ENCODE measurements around the genes RAB3GAP1, CXCR4 and SPOPL.

- PRO-cap: bidirectional peak, plus-strand start at chr2:135052293, minus-strand start at chr2:135052077
Measured at GRCh38 chr2:135051941-135052436, at the start of gene RAB3GAP1. RAB3GAP1 (plus strand) TSS chr2:135052292.

DNA sequence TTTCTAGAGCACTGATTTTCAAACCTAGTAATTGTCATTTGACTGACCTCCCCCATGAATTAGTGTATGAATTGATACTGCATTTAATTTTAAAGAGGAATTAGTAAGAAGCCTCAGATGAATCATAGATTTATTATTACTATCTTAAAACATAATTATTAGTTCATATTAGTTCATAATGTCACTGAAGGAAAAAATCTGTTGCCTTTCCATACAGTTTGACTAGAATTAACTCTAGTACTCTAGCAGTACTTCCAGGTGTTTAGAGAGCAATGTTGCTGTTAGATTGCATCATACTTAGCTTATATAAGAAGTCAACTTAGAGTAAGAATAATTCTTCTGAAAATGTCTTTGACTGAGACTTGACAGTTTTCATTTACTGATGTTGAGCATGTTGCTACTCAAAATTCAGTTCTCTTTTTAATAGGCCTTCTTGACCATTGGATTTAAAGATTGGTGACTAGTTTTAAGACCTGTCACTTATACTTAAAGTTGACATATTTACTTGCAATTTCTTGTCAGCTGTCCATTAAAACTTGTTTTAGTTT is 4.7 kb downstream of the RAB3GAP1 start:
- PRO-cap: no peak

DNA sequence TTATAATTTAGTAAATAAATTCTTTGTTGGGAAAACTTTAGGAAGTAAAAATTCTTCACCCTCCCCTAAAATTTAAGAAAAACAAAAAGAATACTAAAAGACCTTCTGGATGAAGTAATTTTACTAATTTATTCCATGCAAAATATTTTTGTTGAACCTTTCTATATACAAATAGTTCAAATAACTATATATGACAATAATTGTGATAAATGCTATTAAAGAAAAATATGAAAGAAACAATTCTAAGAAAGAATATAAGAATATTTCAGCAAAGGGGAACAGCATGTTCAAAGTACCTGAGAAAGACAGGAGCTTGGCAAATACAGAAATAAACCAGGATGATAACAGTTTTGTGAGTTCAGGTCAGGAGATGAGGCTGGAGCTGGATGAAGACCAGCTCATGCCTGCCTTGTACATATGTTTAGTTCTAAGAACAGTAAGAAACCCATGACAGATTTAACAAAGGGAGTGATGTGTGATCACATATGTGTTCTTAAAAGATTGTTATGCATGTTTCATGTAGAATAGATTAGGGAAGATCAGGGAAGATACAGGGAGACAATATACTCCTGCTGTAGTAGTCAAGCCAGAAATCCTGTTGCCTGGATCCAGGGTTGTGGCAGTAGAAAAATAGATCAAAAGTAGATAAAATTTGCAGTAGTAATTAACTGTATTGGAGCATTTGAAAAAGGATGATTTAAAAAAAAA is 98.2 kb downstream of the R3HDM1 start:
- PRO-cap: no peak

DNA sequence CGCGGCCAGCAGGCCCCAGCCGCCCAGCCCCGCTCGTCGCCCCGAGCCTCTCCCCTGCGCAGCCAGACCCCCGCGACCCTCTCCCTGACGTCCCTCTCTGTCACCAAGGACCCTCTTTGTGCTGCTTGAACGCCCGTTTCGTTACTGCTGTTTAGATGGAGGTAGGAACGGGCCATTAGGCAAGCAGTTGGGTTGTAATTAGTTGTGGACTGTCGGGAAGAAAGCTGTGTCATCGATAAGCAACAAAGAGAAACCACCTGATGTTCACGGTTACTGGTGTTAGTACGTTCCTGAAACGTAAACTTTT is 732 bp downstream of the UBXN4 start:
- PRO-cap: bidirectional peak, plus-strand start at position 195 of the sequence, minus-strand start at position 211 of the sequence

DNA sequence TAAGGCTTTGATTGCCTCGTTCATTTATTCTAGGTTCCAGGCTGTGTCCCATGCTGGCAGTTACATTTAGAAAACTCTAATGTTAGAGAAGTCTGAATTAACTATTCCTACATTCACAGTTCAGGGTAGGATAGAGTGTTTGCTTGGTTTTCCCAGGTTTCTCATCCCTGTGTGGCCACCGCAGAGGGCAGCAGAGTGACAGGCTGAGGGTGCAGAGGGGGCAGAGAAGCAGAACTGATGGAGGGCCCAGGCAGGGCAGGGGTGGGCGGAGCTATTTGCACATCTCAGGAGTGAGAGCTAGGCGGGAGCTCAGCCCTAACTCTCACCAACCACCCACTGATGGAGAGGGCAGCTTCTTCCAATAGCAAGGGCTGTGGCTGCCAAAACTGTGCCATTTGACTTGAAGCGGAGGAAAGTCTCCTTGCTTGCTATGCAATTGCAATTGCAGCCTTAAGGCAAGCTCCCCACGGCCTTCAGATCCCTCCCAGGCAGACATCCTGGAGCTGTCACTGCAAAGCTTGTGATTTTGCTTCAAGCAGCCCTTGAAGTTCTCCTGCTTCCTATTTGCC is 11.9 kb upstream of the DARS1 start:
- PRO-cap: no peak

DNA sequence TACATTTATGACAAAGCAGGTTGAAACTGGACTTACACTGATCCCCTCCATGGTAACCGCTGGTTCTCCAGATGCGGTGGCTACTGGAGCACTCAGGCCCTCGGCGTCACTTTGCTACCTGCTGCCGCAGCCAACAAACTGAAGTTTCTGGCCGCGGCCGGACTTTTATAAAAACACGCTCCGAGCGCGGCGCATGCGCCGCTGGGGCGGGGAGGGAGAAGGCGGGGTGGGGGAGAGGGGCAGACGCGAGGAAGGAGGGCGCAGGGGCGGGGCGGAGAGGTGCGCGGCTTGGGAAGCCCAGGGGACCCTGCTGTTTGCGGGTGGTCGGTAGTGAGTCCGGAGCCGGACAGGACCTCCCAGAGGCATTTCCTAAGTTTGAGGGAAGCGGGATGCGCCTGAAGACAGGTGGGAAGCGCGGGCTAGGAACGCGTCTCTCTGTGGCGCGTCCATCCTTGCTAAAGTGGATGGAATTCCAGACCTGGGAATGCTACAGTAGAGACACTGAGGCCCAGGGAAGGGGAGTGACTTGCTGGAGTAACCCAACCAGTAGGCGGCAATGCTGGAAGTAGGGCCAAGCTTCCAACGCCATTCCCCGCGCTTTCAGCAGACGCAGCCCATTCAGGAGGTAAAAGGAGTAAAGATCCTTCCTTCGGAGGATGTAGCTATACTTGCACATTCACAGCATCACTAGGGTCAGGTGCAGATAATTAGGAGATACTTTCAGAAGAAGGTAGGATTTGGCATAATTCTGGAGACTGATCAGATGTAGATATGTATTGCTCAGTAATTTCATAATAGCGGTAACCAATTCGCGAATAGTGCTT is at the start of gene CXCR4:
TSS of gene CXCR4 (minus strand) at position 140 of the 824 bp plus-strand sequence.
- PRO-cap: bidirectional peak, plus-strand start at position 310 of the sequence, minus-strand start at position 140 of the sequence; bidirectional peak, plus-strand start at position 673 of the sequence, minus-strand start at position 636 of the sequence

GRCh38 chr2:136118834-136119946 is 1.2 kb upstream of the CXCR4 start:
- PRO-cap: bidirectional peak, plus-strand start at chr2:136119011, minus-strand start at chr2:136118923; bidirectional peak, plus-strand start at chr2:136119393, minus-strand start at chr2:136119177

DNA sequence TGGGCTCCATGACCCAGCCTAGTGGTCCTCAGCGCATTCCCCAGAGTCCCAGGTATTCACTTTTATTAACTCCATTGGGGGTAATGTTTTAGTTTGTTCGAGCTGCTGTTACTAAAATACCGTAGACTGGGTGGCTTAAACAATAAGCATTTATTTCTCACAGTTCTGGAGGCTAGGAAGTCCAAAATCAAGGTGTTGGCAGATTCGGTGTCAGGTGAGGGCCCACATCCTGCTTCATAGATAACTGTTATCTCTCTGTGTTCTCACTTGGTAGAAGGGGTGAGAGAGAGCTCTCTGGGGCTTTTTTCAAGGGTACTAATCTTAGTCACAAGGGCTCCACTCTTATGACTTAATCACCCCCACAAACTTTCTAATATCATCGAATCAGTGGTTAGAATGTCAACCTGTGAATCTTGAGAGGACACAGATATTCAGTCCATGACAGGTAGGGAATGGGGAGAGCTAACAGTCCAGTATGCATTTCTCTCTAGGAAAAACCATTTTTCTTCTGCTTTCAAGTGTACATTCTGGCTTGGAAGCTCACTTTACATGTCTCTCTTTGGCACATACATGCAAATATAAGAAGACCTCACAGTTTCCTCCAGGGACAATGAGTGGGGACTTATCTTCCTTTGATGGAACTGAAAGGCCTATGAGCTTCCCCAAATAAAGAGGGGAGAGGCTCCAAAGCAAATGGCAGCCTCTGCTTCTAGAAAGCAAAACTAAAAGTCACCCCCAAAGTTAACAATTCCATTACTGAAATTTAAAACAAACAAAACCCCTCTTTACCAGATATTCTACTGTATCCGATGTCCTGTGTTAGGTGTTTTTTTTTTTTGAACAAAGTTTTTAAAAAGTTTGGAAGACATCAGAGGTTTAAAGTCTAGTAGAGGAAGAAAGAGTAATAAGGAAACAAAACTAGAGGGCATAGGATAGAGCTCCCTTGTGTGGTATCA is 95.0 kb upstream of the CXCR4 start:
- PRO-cap: unidirectional peak, plus-strand start at position 434 of the sequence

GRCh38 chr2:137952889-137953120 is 11.5 kb upstream of the HNMT start:
- PRO-cap: no peak

GRCh38 chr2:137975271-137975849 is 11.1 kb downstream of the HNMT start:
- PRO-cap: no peak

DNA sequence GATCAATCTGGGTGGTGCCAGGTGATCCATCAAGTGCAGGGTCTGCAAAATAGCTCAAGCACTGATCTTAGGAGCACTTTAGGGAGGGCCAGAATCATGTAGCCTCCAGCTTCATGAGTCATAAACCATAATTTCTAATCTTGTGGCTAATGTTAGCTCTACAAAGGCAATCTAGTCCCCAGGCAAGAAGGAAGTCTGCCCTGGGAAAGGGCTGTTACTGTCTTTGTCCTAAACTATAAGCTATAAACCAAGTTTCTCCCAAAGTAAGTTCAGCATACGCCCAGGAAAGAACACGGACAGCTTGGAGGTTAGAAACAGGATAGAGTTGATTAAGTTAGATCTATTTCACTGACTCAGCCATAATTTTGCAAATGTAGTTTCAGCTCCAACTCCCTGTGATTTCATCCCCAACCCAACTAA is 227.0 kb upstream of the SPOPL start:
- PRO-cap: no peak

DNA sequence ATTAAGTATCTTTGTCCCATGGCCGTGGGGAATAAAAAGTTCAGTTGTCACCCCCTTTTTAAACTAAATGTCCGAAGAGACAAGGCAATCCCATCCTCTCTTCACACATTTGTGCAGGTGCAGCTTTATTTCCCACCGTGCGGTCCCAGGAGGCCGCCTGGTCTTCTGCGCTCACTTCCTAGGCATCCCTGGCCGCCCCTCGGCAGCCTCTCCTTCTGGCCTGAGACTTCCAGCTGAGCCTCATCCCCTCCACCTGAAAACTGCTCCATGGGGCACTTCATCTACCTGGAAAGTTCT is 588 bp upstream of the SPOPL start:
- PRO-cap: no peak

- PRO-cap: bidirectional peak, plus-strand start at chr2:138501826, minus-strand start at chr2:138501695; unidirectional peak, minus-strand start at chr2:138502253
Measured at GRCh38 chr2:138501331-138502394, at the start of gene SPOPL. SPOPL (plus strand) TSS chr2:138501770.

GRCh38 chr2:138502800-138503076 is 1.2 kb downstream of the SPOPL start:
- PRO-cap: no peak

DNA sequence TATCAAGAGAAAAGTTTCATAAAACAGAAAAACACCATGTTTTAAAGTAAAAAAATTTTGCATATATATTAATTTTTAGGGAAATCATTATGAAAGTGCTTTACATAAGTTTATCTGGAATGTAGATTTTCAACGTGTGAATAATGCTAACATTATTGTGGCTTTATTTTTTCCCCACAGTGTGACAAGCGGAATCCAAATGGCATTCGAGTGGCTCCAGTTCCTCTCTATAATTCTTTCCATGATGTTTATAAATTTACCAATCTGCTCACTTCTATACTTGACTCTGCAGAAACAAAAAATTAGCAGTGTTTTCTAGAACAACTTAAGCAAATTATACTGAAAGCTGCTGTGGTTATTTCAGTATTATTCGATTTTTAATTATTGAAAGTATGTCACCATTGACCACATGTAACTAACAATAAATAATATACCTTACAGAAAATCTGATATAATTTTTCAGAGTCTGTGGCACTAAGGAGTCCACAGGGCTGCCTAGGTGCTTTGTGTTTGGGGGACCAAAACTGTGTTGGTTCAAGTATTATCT is 87.3 kb upstream of the ARHGAP15 start:
- PRO-cap: no peak

- PRO-cap: no peak
Measured at GRCh38 chr2:143132160-143132794, 3.1 kb downstream of the ARHGAP15 start.

DNA sequence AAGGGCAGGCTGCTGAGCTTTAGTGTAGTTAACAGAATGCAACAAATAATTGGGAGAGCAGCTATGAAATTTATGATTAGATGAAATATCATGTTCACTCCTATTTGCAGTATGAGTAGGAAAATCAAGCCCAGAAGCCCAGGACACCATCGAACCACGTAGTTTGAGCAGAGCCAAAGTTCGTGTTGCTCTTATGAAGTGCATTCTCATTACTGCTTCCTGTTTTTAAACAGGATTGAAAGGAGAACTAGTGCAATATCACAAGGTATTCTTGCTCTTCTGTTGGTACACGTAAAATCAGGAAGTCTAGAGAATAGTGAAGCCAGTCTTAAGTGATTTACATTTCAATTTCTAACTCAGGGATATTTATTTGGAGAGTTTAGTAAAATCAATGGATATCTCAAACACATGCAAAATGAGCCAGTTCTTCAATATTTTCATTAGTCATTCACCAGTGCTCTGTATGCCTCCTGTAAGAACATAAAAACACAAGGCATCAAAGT is 21.1 kb downstream of the ARHGAP15 start:
- PRO-cap: no peak

GRCh38 chr2:143247044-143247453 is 117.8 kb downstream of the ARHGAP15 start:
- PRO-cap: unidirectional peak, plus-strand start at chr2:143247316; unidirectional peak, plus-strand start at chr2:143247353

- PRO-cap: bidirectional peak, plus-strand start at chr2:143258655, minus-strand start at chr2:143258592; bidirectional peak, plus-strand start at chr2:143258876, minus-strand start at chr2:143258849
Measured at GRCh38 chr2:143258094-143259103, 129.2 kb downstream of the ARHGAP15 start.

DNA sequence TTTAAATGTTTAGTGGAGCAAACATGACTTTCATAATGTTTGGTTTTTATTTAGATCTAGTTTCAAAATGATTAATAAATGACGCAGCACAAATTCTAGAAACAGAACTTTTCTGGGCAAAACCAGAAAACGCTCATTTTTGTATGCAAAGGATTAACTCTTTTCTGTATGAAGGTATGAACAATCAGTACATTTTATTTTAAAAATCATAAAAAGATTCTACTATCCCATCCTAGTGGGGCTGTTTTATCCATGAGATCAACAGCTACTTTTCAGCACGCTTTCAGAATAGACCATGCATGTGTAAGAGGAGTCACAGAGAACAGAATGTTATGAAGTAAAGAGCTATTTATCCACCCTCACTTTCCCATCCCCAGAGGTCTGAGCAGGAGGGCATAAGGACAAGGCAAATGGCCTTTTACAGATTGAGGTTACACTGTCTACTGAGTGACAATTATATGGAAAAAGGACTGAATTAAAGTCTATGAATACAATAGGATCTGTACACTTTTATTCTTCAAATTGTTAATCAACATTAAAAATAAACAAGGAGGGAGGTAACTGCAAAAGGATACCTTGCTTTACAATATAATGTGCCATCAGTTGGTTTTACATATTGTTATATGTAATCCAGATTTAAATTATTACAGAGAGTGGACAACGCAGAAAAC is 83.1 kb downstream of the GTDC1 start:
- PRO-cap: no peak

All from natural killer cell (primary cell).